Skeletal muscle tissue (tissue), 7 donors: ENCODE measurements around the genes TMPRSS5 and HTR3B.

GRCh38 chr11:113155946-113156748 lies 158.2 kb upstream of the TTC12 start:
- PRO-cap, 3 experiments: no peak in any of the 3 experiments
- RAMPAGE, long total RNA: no peak
- RRBS, 2 experiments: no CpG with 5 or more reads among the region's 4 CpGs

DNA sequence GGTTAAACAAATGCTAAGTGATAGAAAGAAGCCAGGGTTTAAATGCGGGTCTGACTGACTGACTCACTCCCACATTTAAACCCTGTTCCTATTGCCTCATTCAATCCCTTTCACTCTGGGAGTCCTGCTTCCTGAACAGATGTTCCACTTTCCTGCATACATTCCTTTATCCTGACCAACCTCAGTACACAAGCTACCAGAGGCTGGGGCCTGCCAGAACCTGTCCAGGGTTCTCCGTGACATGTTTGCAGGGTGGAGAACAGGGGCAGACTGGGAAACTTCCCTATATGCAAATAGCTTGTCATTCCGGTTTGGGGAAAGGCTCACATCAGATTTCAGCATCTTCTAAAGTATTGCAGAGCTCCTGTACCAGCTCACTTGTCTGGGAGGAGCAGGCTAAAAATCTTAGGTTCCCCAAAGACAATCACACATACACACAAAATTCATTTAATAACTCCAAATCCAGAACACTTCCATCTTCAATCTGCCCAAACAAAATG lies 3.0 kb upstream of the ANKK1 start:
- PRO-cap, 3 experiments: no peak in any of the 3 experiments
- RAMPAGE, long total RNA: no peak
- RRBS, 2 experiments: no CpG with 5 or more reads among the region's 3 CpGs

GRCh38 chr11:113706049-113706760 lies at the start of gene TMPRSS5:
TSS of gene TMPRSS5 (minus strand) at chr11:113706308.
- PRO-cap, 3 experiments: no peak in any of the 3 experiments
- RAMPAGE, long total RNA: no peak
- RRBS, 2 experiments: no CpG with 5 or more reads among the region's 7 CpGs

GRCh38 chr11:113772978-113773350 lies 528 bp downstream of the ZW10 start:
- PRO-cap, 3 experiments: no peak in any of the 3 experiments
- RAMPAGE, long total RNA: no peak
- RRBS, 2 experiments: no CpG with 5 or more reads among the region's 11 CpGs

GRCh38 chr11:113781665-113782277 lies 2.2 kb downstream of the CLDN25 start:
- PRO-cap, 3 experiments: no peak in any of the 3 experiments
- RAMPAGE, long total RNA: no peak
- RRBS, 2 experiments: no CpG with 5 or more reads among the region's 5 CpGs

DNA sequence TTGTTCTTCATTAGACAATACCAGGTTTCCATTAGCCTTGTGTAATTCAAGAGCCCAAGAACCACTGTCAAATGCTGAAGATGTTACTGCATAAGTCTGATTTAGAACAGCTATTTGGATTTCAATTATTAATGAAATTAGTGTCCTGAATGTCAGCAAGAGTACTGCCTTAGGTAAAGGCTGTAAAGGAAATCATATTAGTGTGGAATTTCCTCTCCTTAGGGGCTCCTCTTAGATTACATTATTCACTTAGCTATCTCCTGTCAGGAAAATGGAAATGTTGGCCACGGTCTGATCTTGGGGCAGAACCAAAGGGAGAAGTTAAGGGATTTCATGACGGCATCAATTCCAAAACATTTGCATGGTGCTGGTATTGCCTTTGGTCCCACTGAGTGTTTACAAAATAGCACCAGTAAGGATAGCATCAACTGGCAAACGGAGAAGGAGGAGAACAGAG lies at the start of gene HTR3B:
TSS of gene HTR3B (plus strand) at position 406 of the 457 bp plus-strand sequence.
- PRO-cap, 3 experiments: no peak in any of the 3 experiments
- RAMPAGE, long total RNA: no peak
- RRBS, 2 experiments: no CpG with 5 or more reads among the region's 3 CpGs

DNA sequence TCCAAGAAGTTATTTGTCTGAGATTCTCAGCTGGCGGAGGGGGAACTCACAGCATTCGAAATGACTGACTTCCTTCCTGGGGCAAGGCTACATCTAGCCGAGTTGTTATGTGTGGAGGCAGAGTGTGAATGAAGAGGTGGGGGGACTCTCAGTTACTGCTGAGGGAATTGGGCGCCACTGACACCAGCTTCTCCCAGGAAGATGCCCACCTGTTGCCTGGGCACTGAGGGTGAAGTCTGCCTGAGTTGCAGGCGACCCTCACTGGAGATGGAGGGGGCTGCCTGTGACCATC lies 5.9 kb downstream of the HTR3A start:
- PRO-cap, 3 experiments: no peak in any of the 3 experiments
- RAMPAGE, long total RNA: no peak
- RRBS, 2 experiments: no CpG with 5 or more reads among the region's 5 CpGs

GRCh38 chr11:114036057-114037011 lies 23.2 kb upstream of the ZBTB16 start:
- PRO-cap, 3 experiments: no peak in any of the 3 experiments
- RAMPAGE, long total RNA: no peak
- RRBS, 2 experiments: 1 to 2% methylated on average over 15 of the region's 39 CpGs

- PRO-cap, 3 experiments: peak in 1 of 3 experiments; most common plus-strand start chr11:114074245 (in 1); most common minus-strand start chr11:114074235 (in 1)
- RAMPAGE, long total RNA: no peak
- RRBS, 2 experiments: 15 to 26% methylated on average over 2 of the region's 20 CpGs
Observed at GRCh38 chr11:114073200-114074465, 14.1 kb downstream of the ZBTB16 start.

GRCh38 chr11:114075698-114076170 lies 16.2 kb downstream of the ZBTB16 start:
- PRO-cap, 3 experiments: peak in 1 of 3 experiments; most common minus-strand start chr11:114076043 (in 1)
- RAMPAGE, long total RNA: no peak
- RRBS, 2 experiments: no CpG with 5 or more reads among the region's 9 CpGs

- PRO-cap, 3 experiments: no peak in any of the 3 experiments
- RAMPAGE, long total RNA: no peak
- RRBS, 2 experiments: no CpG with 5 or more reads among the region's 5 CpGs
Observed at GRCh38 chr11:114125766-114126274, 66.3 kb downstream of the ZBTB16 start.

GRCh38 chr11:114163878-114164683 lies 104.6 kb downstream of the ZBTB16 start:
- PRO-cap, 3 experiments: peak in 2 of 3 experiments; most common plus-strand start chr11:114164182 (in 1); most common minus-strand start chr11:114164107 (in 2)
- RAMPAGE, long total RNA: no peak
- RRBS, 2 experiments: no CpG with 5 or more reads among the region's 16 CpGs

DNA sequence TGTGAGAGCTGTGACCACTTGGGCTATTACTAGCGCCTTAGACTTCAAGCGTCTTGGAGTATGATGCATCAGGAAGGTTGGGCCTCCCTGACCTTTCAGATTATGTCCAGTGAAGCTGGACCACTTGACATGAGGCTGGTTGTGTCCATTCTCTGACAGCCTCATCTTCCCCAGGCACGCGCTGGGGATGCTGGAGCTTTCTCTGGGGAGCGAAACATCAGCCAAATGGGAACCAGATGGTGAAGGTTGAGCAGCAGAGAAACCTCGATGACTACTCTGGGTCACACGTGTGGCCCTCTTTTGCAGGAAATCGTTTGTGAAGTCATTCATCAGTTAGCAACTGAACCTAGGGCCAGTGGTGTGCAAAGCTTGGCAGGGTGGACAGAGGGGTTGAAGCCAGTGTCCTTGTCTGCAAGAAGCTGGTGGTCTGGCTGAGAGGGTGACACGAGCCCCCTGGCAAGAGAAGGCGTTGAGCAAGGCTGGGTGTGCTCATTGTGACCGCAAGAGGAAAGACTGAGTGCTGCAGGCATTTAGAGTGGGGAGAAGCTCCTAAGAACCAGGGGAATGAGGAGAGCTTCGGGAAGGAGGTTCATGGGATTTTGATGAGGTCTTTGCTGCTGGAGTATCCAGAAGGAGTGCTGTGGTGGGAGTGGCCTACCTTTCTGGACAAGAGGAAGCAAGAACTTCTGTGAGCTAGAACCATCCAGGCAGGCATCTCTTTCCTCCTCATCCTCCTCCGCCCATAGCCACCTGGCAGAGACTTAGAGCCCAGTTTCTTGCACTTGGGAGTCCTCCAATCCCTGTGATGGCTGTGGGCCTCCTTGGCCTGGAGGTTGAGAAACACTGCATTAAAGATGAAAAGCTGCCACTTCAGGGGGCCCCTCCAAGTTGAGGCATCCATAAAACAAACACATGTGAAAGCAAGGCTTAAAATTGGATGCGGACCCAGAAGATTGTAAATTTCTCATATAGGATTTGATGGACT lies 110.0 kb downstream of the ZBTB16 start:
- PRO-cap, 3 experiments: peak in 1 of 3 experiments; most common plus-strand start position 109 of the sequence (in 1)
- RAMPAGE, long total RNA: no peak
- RRBS, 2 experiments: no CpG with 5 or more reads among the region's 14 CpGs

- PRO-cap, 3 experiments: peak in 1 of 3 experiments; most common plus-strand start chr11:114179031 (in 1); most common minus-strand start chr11:114178956 (in 1)
- RAMPAGE, long total RNA: no peak
- RRBS, 2 experiments: no CpG with 5 or more reads among the region's 6 CpGs
Observed at GRCh38 chr11:114178921-114179696, 117.1 kb upstream of the NNMT start.

- PRO-cap, 3 experiments: no peak in any of the 3 experiments
- RAMPAGE, long total RNA: no peak
- RRBS, 2 experiments: 28 to 35% methylated on average over 3 of the region's 8 CpGs
Observed at GRCh38 chr11:114257050-114257434, 39.2 kb upstream of the NNMT start.

GRCh38 chr11:114298663-114299185 lies 2.5 kb downstream of the NNMT start:
- PRO-cap, 3 experiments: no peak in any of the 3 experiments
- RAMPAGE, long total RNA: no peak
- RRBS, 2 experiments: no CpG with 5 or more reads among the region's 2 CpGs

GRCh38 chr11:114307378-114308076 lies 11.3 kb downstream of the NNMT start:
- PRO-cap, 3 experiments: no peak in any of the 3 experiments
- RAMPAGE, long total RNA: no peak
- RRBS, 2 experiments: no CpG with 5 or more reads among the region's 9 CpGs

DNA sequence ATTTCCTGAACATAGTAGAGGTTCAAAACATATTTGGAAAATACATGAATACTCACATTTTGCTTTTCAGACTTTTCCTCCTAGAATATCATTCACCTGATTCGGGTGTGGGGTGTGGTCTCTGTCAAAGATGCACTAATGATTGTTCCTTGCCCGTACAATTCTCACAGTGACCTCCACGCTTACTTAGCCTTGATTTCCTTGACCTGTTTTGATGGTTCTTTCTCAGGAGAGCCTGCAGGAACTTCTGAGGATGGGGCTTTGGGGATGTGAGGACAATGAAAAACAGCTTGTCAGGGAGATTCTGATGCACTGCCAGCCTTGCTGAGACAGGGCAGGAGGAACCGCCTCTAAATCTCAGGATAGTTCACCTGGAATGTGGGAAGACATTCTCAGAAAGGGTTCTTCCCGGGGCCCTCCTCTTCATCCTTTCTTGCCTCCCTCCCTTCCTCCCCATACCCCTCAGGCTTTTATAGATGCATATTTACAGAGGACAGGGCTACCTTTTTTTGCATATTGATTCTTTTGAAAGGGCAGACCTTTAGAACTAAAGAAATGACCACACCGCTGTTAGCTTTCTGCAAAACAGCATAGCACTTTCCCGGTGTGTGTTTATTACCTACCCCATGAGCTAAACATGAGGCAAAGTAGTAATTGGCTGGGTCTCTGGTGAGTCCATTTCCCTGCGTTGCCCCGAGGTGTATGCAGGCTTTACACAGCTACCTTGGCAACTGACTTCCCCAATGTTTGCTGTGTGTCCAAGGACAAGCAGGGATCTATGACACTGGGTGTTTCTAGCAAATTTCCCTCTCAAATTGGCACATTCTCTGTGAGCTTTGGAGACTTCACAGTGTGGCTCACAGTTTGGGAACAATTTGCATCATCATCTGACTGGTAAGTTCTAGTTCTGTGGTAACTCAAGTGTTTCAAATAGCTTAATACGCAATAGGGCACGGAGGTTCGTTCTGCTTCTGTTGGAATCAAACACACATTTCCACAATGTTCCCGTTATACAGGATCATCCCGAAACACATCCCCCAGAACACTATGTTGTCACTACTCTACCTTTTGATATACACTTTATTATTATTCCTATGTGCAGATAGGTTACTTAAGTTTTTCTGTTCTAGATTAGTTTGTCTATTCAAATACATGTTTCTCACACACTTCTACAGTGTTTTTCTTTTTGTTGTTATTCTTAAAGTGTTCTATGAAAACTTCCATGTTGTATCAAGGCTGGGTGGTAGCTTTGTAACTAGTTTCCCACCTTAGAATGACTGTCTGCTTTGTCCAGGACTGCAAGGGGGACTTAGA lies 12.3 kb downstream of the NNMT start:
- PRO-cap, 3 experiments: peak in 1 of 3 experiments; most common minus-strand start position 733 of the sequence (in 1)
- RAMPAGE, long total RNA: no peak
- RRBS, 2 experiments: no CpG with 5 or more reads among the region's 14 CpGs

DNA sequence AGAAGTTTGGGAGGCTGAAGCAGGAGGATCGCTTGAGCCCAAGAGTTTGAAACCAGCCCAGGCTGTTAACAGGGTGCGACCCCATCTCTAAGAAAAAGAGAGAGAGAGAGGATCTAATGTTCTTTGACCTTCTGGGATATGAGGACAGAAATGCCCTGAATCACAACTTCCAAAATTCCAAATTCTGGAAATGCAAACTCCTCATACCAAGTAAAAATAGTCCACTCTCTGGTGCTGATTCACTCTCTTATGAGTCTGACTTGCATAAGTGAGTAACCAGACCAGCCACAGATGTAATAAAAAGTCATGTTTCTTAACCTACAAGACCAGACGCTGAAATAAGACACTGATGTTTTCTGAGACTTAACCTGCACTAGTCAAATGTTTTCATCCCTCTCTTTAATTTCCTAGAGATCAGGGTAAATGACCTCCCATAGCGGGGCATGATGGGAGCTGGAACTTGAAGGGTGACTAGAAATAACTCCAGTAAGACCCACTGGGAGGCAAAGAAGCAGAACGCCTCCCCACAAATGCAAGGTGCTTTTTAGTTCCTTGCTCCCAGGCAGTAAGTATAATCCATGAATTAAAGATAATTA lies 25.7 kb downstream of the NNMT start:
- PRO-cap, 3 experiments: no peak in any of the 3 experiments
- RAMPAGE, long total RNA: no peak
- RRBS, 2 experiments: no CpG with 5 or more reads among the region's 5 CpGs

DNA sequence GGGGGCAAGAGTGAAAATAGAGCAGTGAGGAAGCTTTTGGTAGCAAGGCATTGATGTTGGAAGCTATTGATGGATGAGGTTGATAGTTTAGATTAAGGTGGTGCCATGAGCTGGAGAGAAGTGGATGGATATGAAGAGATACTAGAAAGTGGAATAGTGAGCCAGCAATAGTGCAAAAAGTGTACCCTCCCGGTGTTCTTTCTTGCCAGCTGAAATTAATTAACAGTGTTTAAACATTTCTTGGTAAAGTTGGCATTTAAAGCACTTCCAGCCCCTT lies 3.7 kb downstream of the RBM7 start:
- PRO-cap, 3 experiments: no peak in any of the 3 experiments
- RAMPAGE, long total RNA: no peak
- RRBS, 2 experiments: no CpG with 5 or more reads among the region's 1 CpG